ENCODE measurements around a stretch of chr1.

DNA sequence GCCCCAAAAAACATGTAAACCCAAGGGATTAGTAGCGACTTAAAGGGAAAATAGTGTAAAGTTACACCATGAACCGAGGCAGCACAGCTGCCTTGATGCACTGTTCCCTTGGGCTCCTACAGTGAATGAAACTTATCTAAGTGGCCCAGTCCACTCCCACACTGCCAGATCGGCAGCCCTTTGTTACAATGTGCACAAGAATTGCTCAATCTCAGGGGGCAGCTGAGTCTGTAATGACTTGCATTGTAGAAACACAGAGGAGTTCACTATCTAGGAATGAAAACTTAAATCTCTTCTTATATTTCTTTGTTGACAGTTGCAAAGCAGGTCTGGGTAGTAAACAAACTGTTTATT is 120.7 kb upstream of the ADGRL2 start:
- PRO-cap: no peak

DNA sequence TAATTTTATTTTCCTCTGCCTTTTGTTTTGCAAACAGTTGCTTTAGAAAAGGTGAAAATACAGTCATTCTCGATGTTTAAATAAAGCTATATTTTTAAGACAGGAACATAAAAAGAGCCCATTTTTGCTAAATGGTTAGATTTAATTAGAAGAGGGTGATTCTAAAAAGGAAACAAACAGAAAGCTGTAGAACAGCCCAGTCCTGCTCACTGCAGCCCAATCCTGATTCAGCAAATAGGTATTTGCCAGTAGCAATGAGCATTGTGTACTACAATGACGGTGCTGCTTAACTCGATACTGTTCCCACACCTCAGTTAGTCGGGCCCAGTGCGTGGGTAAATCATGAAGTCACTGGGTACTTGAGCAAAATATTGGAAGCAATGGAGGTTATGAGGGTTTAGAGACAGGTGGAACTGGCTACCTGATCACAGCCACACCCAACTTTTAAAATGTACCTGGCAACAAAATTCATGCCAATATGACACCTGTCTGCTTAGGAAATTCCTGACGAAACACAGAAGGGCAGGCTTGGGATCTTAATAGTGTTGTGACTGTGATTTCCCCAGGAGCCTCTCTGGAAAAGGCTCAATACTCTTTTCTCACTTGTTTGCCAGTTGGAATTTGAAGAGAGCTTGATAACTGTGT is 101.5 kb upstream of the ADGRL2 start:
- PRO-cap: no peak

- PRO-cap: no peak
Observed at GRCh38 chr1:81799734-81800251, 941 bp upstream of the ADGRL2 start.

DNA sequence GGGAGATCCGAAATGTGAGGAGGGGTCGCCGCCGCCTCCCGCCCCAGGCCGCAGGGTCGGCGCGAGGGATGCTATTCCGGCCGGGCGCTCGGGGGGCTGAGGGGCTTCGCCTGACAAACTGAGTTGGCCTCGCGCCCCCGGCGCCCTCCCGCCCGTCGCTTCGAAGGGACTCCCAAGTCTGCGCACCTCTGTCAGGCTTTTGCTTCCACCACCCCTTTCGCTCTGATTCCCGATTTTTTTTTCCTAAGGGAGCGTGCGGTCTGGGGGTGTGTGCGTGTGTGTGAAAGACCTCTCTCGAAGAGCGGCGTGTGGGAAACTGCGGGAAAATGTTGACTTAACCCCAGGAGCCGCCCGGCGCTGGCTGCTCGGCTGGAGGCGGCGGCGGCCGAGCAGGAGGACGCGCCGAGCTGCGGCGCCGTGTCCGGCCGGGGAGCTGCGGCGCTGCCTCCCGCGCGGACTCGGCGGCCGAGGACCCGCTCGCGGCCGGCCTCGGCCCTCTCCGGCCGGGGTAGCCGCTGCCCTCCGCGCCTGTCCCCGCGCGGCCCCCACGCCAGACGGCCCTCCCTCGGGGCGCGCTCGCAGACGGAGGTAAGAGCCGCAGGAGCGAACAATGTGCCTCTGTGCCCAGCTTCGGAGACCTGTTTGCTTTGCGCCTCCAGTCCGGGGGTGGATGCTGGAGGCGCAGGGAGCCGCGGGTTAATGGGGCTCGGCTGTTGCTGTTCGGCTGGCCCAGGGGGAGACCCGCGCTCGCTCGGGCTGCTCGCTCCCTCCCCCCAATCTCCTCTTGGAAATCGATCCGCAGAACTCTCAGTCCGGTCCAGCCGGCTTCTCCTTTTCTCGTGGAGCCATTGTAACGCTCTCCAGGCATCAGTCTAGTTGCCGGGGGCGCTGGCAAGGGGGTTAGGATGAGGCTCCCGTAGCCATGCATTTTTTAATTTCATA is 1.2 kb downstream of the ADGRL2 start:
- PRO-cap: no peak

DNA sequence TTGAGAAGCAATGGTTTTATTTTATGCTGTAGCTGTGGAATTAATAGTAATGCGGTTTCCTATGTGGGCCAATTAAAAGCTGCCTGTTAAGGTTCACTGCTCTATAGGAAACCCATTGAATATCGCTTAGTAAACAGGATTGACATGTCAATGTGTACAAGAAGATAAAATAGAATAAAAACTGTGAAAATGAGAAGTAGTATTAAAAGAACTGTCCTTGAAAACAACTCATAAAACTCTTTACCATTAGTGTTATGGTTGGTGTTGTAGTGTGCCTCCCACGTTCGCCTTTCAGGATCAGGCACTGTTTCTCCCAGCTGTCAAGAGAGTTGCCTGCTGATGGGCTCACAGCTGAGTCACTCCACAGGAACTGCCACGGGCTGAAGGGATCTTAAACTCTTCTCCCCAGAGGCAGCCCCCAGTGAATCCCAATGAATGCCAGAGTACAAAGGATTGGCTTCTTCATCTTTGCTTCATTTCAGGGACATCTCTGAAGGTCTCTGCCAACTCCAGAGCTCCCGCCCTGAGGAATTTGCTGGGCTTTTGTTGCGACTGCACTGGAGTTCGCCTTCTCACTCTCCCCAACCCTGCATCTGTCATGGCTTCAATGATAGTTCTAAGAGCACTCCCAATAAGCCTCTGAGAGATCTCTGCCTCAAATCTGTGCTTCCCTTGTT is 119.5 kb downstream of the ADGRL2 start:
- PRO-cap: no peak

DNA sequence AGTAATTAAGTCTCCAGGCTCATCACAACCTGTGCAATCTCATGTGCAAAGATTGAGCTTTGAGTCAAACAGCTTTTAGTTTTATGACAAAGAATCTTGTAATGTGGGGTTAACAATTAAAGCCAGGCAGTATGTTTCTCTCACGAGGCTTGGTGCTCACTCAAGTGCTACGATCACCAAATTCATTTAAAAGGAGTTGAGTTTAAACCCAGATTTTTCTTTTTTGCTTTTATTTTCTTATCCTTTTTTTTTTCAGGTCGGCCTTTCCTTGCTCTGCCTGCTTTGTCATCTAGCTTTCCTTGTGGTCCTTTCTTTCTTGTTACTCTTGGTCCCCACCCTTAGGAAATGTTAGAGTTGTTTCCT is 1037.1 kb downstream of the ADGRL2 start:
- PRO-cap: no peak

- PRO-cap: no peak
Observed at GRCh38 chr1:84254658-84255231, 46.8 kb upstream of the SAMD13 start.

GRCh38 chr1:84299739-84300229 is 1.7 kb upstream of the SAMD13 start:
- PRO-cap: no peak

GRCh38 chr1:84443328-84443772 is 35.7 kb upstream of the RPF1 start:
- PRO-cap: no peak

- PRO-cap: unidirectional peak, plus-strand start at chr1:84573311
Observed at GRCh38 chr1:84572859-84573749, 1.1 kb downstream of the CTBS start.

- PRO-cap: no peak
Observed at GRCh38 chr1:84719468-84719886, 29.2 kb upstream of the SSX2IP start.

DNA sequence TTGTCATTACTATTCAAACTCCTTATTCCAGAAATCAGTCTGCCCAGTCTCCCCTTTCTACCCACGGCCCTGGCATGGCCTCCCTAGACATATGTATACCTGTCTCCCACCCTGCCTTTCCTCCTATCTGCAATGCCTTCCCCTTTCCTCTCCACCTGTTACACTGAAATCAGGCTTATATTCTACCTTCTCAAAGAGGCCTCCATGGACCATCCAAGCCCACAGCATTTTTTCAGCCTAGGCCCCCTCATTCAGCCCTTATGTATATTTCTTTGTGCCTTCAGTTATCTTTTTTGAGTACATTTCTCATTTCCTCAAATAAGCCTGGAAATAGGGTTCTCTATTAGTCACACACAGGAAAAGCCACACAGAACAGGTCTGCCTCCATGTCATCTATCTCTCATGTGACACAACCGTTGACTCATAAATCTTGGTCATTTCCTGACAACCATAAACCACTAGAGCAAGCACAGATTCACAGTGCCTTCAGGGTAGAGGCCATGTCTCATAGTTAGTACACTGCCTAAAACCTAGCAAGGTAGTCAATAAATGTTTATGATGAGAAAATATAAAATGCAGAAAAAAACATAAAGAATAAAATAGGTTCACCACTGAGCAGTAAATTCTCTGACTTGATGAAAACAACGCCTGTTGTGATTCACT is 38.7 kb downstream of the LPAR3 start:
- PRO-cap: no peak

DNA sequence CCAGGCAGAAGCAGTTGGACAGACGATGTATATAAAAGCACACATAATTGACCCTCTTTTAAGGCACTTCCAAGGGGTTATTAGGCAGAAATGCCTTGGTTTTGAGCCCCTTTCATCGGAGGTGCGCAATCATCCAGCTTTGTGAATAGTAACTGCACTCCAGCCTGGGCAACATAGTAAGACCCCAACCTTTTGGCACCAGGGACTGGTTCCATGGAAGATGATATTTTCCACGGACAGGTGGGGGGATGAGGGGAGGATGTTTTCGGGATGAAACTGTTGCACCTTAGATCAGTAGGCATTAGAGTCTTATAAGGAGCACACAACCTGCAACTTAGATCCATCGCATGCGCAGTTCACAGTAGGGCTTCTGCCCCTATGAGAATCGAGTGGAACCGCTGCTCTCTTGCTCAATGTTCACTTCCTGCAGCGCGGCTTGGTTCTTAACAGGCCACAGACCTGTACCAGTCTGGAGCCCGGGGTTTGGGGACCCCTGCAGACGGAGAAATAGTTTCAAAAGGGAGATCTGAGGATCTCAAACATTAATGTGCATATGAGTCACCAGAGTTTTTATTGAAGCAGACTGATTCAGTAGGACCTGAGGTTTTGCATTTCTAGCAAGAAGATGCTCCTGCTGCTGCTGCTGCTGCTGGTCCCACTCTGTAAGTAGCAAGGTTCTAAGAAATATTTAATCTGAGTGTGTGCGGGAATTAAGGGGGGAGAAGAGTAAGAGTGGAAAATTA is 1.9 kb upstream of the MCOLN2 start:
- PRO-cap: no peak

GRCh38 chr1:85135205-85135888 is 65.5 kb downstream of the SYDE2 start:
- PRO-cap: no peak

DNA sequence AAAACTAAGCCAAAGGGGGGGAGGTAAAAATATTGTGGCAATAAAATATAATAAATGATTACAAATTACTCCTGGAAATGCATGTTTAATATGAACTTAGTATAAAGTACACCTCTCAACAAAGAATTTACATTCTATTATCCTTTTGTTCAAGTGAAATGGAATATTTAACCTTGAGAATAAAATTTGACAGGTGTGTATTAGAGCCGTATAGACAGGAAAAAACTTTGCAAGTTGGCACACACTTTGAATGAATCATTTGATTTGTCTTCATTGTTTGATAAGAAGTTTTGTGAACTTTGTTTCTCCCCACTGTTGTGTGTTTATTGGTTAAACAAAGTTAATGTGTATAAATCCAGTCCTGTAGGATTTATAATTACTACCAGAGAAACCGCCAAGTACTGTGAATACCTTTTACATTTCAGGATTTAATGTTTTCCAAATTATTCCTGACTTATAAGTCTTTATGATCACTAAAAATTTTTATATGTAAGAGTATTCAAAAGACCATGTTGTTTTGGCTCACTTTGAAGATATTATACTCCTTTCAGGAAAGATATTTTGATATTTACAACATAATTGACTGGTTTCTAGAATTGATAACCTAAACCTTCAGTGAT is 1.9 kb downstream of the SYDE2 start:
- PRO-cap: no peak

GRCh38 chr1:85201540-85202303 is 906 bp upstream of the SYDE2 start:
- PRO-cap: no peak

- PRO-cap: no peak
Observed at GRCh38 chr1:85224978-85225353, 24.1 kb upstream of the SYDE2 start.

- PRO-cap: no peak
Observed at GRCh38 chr1:85465773-85466310, 883 bp upstream of the DDAH1 start.

- PRO-cap: no peak
Observed at GRCh38 chr1:85581285-85582356, 1.1 kb downstream of the CCN1 start.

DNA sequence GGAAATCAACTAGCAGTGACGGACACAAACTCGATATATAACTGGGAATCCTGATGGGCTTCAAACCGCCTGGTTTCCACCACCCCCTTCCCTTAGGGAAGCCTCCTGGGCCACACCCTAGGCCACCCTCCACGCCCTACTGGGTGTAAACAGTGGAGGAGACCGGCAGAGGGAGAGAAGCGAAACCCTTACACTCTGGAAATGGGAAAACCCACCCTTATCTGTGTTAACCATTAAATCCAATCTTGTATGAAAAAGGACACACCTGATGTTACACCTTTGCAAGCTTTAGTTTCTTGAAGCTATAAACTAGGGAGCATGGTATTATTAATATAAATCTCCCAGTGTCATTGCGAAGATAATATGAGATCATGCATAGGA is 650 bp upstream of the ZNHIT6 start:
- PRO-cap: no peak

Measured in SUDHL5 (cell line).